Metastatic Pancreatic Carcinoma in the Ovary (tissue), 1 donor: ENCODE data around the gene WDR37.

GRCh38 chr10:314417-314928 lies 179.2 kb downstream of the ZMYND11 start:
- PRO-cap, result no peak

DNA sequence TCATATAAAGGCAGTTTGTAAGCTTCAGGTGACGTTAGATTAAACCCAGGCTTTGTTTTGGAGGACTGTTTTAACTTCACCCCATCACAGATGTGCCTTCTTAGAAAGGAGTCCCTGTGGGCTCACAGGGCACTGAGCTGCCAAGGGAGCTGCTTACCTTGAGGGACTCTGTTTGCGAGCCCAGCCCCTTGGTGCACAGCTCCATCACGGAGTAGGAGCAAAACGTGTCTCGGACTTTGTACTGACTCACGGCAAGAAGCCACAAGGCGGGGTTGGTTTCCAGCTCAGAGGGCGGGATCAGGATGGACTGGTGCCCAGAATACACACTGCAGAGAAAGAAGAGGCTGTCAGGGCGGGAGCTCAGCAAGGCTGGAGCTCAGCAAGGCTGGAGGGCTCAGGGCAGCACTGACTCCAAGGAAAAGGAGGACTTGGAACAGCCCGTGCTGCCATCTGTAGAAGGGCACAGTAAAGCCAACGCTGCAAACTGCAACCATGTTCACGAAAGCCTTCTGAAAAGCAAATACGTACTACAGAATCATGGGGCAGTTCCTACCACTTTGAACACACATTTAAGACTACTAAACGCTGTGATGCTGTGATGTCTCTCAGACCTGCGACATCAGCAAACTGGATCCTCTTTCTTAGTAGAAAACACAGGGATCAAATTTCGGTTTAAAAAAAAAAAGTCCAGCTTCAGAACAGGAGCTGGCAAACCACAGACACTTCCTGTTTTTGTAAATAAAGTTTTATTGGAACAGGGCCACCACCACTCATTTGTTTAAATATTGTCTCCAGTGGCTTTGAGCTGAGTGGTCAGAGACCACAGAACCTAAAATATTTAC lies 194.2 kb downstream of the ZMYND11 start:
- PRO-cap, result unidirectional peak, plus-strand start at position 335 of the sequence

GRCh38 chr10:394549-395303 lies 259.5 kb downstream of the ZMYND11 start:
- PRO-cap, result no peak

GRCh38 chr10:443395-443858 lies 246.0 kb downstream of the DIP2C start:
- PRO-cap, result no peak

DNA sequence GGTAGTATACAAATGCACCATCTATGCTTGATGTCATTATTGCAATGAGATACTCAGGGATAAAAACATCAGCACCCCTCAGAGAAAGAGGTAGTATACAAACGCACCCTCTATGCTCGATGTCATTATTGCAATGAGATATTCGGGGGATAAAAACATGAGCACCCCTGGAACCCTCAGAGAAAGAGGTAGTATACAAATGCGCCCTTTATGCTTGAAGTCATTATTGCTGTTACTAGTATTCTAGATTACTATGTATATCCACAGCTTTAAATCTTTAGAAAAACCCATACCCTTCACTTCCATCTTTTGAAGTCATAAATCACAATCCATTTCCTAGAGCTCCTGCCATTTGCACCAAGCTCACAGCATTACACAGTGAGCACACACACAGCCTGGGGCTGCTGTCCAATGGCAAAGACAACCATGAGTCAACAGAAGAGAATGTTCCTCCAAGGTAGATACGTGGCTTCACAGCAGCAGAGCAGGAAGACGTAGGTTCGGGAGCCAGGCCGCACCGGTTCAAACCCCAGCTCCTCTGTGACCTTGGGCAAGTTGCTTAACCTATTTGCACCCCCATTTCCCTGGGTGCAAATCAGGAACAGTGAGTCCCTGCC lies 234.7 kb downstream of the DIP2C start:
- PRO-cap, result no peak

- PRO-cap, result no peak
Measured at GRCh38 chr10:611102-611357, 78.4 kb downstream of the DIP2C start.

GRCh38 chr10:624910-625852 lies 64.3 kb downstream of the DIP2C start:
- PRO-cap, result no peak

GRCh38 chr10:642138-642749 lies 47.2 kb downstream of the DIP2C start:
- PRO-cap, result no peak

DNA sequence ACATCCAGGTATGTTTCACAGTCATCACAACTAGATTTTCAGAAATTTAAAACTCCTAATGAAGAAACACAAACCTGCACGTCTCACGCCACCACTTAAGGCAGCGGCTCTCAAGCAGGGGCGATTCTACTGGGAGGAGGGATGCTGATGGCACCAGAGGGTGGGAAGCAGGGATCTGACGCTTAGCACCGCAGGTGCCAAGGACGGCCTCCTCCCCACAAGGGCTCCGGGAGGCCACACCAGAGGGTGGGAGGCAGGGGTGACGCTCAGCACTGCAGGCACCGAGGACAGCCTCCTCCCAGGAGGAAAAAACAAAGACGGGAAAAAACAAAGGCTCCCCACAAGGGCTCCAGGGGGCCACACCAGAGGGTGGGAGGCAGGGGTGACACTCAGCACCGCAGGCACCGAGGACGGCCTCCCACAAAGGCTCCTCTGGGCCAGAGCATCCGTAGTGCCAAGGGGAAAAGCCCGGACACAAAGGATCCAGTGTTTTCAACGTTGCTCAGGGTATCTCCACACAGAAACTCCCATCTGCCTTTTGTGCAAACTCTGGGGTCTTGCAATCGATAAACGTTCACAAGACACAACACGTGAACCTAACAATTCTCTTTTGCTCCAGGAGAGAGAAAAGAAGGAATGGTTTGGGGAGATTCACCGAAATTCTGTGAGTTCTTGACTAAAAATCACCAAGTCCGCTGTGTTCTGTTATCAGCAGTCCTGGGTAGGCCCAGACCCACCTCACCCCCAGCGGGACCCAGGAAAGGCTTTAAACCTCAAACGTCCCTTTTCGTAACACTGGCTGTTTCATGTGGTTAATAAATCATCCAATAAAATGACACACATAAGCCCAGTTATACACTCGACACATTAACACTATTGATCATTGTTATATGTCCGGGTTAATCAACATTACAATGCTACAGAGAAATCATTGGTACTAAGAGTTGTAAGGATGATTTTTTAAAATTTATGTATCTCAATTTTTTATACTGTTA lies 25.5 kb downstream of the DIP2C start:
- PRO-cap, result no peak

- PRO-cap, result no peak
Measured at GRCh38 chr10:681759-682225, 7.7 kb downstream of the DIP2C start.

DNA sequence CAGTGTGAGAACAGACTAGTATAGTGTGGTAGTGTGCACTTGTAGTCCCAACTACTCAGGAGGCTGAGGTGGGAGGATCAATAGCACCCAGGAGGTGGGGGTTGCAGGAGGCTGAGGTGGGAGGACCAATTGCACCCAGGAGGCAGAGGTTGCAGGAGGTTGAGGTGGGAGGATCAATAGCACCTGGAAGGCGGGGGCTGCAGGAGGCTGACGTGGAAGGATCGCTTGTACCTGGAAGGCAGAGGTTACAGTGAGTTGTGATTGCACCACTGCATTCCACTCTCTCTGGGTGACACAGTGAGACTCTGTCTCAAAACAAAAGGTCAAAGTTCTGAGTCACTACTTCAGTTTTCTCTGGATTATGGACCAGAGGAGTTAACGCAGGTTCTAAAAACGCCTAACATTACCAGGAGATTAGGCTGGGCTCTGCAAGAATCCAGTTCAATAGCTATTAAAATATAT lies 22.7 kb upstream of the DIP2C start:
- PRO-cap, result no peak

- PRO-cap, result no peak
Measured at GRCh38 chr10:818326-819105, 113.0 kb downstream of the LARP4B start.

DNA sequence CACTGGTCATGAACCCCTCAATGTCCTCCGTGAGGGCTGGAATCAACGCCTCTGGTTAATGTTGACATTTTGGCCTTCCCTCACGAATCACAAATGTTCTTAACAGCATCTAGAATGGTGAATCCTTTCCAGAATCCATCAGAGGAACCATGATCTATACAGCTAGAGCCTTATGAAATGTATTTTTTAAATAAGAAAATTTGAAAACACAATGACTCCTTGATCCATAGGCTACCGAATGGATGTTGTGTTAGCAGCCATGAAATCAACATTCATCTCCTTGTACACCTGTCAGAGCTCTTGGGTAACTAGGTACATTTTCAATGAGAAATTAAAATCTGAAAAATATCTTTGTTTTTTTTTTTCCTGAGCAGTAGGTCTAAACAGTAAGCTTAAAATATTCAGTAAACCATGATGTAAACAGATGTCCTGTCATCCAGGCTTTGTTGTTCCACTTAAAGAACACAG lies 77.2 kb downstream of the LARP4B start:
- PRO-cap, result no peak

DNA sequence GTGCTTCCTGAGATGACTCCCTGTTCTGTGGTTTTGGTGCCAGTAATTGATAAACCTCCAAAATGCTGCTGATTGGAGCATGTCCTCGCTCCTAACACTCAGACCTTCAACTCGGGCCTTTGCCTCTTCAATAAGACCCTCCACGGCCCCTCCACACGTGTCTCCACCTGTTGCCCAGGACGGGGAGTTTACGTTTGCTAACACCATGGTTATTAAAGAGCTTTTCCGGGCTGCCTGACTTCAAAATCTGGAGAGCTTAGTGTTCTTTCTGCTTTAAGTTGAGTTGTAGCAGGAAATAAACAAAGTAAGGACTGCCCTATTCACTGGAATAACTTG lies 23.9 kb upstream of the LARP4B start:
- PRO-cap, result no peak

DNA sequence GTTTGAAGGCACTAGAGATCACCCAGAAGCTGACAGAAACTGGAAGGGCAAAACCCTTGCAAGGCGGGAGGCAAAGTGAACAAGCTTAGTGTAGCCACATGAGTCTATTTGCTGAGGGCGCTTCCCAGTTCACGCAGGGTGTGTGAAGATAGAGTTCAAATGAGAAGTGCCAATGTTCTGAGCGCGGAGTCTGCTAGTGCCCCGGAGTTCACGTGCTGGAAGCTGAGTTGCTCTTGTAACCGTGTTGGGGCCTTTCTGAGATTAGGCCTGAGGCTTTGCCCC lies 16.6 kb upstream of the GTPBP4 start:
- PRO-cap, result no peak

DNA sequence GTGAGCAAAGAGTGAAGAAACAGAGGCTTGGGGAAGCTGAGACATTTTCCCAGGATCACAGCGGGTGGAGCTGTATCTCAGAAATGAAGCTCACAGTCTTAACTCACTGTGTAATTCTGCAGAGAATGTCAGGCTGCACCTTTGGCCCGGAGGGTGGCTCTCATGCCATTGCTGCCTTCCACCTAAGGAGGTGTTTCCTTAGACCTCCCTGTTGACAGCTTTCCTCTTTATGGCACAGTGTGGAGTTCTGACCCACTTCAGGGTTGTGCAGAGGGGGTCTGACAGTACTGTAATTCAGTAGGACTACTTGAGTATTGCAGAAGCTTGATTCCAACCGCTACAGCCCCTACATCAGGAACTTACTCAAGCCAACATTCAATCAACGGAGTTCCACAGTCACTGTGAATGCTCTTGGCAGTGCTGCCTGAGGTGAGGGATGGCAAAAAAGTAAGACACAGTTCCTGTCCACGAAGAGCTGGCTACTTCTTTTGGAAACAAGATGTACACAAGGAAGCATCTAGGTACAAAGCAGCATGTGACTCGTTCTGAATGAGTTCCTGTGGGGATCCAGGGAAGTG lies 2.7 kb upstream of the GTPBP4 start:
- PRO-cap, result no peak

DNA sequence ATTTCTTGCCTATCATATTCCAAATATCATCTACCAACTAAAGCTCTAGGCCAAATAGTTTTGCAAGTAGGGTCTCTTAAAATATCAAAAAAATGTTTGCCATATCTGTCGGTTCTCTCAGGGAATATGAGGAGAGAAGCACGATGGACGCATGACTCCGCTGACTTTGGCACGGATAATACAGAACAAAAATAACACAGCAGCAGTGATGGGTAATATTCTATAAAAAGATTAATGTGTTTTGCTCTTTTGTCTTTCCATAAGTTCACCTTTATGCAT lies 889 bp upstream of the IDI2 start:
- PRO-cap, result no peak

GRCh38 chr10:1039696-1040609 lies 9.0 kb downstream of the IDI1 start:
- PRO-cap, result no peak

DNA sequence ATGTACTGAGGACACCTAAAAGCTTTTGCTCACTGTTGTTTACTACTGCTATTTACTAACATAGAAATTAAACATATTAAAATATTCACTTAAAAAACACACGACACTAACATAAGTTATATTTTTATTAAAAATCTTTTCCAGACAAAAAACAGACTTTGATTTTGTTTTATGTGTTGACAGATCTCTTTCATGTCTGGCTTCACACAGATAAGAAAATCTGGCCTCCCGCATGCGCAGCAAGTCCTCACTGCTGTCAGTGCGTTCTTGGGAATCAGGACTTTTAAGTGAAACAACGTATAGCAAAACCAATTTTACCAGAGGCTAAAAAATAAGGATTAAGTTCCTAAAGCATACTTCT lies 1.2 kb upstream of the IDI1 start:
- PRO-cap, result no peak

GRCh38 chr10:1056167-1056554 lies at the start of gene WDR37:
Gene WDR37 (plus strand): TSS chr10:1056385.
- PRO-cap, result bidirectional peak, plus-strand start at chr10:1056380, minus-strand start at chr10:1056283